Parotid gland (tissue), 1 donor: ENCODE measurements around the genes TBC1D9B and MGAT1.

- PRO-cap = no peak
Observed at GRCh38 chr5:179796868-179797227, 3.1 kb downstream of the LTC4S start.

GRCh38 chr5:179820023-179820125 lies 831 bp upstream of the SQSTM1 start:
- PRO-cap = no peak

- PRO-cap = no peak
Observed at GRCh38 chr5:179840202-179841352, 18.0 kb downstream of the MRNIP start.

DNA sequence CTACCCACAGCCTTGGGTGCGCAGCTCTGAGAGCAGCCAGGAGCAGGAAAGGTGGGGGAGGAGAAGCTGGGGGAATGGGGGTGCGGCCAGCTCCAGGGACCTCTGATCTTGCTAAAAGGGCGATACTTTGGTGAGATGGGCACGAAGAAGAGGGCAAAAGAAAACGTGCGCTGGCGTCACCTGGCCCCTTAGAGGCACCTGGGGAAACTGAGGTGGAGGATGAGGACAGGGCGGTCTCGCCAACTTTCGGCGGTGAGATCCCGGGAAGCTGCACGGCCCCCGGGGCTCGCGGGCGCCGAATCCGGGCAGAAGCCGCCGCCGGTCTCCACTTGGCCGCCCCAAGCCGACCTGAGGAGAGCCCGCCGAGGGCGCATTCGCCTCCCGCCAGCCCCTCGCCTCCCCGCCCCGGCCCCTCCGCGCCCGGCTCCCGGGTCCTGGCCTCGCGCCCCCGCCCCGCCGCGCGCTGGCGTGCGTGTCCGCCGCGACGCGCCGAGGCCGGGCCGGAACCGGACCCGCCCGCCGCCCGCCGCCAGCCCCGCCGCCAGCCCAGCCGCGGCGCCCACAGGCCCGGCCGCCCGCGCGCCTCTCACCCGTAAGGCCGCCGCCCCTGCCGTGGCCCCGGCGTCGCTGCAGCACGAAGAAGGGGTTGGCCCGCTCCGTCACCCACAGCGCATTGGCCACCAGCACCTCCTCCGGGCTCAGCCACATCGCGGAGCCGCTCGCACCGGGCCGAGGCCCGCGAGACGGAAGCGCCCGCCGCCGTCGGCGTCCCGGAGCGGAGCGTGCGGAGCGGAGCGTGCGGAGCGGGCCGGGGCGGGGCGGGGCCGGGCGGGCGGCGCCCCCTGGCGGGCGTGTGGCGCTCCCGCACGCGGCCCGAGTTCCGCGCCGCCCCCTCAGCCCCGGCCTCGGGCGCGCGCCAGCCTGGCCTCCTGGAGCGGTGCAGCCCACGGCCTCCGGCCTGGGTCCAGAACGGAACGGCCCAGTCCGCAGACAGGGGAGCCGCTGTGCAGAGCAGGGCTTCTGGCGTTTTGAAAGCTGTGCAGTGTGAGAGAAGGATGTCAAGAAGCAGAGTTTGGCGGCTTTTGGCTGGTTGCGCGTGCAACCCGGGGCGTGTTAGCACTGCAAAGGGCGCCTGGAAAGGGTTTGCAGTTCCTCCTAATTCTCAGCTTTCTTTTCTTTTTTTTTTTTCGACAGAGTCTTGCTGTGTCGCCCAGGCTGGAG lies at the start of gene TBC1D9B:
TSS of gene TBC1D9B (minus strand) at position 784 of the 1,221 bp plus-strand sequence.
- PRO-cap = no peak

DNA sequence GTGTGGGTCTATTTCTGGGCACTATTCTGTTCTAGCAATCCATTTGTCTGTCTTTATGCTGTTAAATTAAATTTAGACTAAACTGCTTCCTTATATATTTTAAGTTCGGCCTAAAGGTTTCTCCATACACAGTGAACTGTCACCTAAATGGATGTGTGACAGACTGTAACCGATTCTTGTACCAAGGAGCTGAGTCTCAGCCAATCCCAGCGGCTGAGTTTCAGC lies 15.6 kb upstream of the TBC1D9B start:
- PRO-cap = no peak

DNA sequence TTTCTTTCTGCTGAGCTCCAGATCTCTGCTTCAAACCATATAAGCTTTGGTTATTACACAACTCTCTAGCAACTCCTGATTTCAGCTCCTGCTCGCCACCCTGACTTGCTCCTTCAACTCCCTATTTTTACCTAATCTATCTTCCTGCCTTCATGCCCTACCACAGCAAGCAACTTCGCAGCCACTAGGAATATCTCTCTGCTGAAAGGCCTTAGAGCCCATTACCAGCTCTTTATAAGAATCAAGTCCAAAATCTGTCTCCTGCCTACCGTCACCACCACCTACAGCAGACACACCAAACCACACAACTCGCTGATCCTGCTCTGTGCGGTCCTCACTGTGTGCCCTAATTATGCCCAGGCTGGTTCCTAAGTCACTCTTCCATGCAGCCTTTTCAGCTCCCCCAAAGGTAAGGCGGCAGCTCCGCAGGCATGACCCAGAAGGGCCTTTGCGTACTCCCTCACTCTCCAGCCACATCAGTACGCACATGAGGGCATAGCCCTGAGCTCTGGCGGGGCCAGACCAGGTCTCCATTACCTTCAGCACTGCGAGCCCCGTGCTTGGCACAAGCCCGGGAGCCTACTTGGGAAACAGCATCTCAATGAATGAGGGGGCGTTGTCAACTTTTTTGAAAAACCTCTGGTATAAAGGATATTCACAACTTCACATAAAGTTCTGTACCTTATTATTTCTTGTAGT lies 48.8 kb upstream of the TBC1D9B start:
- PRO-cap = no peak

DNA sequence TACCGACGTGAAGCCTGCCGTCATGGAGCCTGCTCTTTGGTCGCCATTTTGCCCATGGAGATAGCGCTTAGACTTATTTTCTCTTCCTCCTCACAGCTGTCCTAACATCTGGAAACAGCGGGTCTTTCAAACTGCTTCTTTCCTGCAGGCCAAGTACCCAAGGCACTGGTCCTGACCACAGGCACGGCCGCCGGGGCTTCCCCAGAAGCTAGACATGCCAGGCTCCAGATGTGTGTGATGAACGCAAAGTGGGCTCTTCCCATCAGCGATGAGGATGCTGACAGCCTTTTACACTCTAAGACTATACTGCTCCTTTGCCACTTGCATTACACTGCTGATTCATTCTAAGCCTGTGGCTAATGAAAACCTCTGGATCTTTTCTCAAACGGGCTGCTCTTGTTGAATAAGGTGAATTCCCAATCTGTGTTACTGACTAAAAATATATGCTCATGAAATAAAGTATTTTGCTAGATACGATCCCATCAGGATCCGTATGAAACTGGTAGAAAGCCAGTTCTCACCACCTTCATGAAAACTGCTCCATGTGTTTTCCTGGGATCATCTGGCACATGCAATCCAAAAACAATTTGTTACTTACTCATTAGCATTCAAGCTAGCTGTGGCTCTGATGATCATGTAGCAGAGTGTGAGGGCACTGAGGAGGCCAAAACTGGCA lies 55.3 kb upstream of the TBC1D9B start:
- PRO-cap = no peak

- PRO-cap = no peak
Observed at GRCh38 chr5:180000059-180000862, 71.3 kb downstream of the RNF130 start.

- PRO-cap = no peak
Observed at GRCh38 chr5:180054245-180054939, 17.2 kb downstream of the RNF130 start.

- PRO-cap = no peak
Observed at GRCh38 chr5:180080589-180081372, 9.2 kb upstream of the RNF130 start.

DNA sequence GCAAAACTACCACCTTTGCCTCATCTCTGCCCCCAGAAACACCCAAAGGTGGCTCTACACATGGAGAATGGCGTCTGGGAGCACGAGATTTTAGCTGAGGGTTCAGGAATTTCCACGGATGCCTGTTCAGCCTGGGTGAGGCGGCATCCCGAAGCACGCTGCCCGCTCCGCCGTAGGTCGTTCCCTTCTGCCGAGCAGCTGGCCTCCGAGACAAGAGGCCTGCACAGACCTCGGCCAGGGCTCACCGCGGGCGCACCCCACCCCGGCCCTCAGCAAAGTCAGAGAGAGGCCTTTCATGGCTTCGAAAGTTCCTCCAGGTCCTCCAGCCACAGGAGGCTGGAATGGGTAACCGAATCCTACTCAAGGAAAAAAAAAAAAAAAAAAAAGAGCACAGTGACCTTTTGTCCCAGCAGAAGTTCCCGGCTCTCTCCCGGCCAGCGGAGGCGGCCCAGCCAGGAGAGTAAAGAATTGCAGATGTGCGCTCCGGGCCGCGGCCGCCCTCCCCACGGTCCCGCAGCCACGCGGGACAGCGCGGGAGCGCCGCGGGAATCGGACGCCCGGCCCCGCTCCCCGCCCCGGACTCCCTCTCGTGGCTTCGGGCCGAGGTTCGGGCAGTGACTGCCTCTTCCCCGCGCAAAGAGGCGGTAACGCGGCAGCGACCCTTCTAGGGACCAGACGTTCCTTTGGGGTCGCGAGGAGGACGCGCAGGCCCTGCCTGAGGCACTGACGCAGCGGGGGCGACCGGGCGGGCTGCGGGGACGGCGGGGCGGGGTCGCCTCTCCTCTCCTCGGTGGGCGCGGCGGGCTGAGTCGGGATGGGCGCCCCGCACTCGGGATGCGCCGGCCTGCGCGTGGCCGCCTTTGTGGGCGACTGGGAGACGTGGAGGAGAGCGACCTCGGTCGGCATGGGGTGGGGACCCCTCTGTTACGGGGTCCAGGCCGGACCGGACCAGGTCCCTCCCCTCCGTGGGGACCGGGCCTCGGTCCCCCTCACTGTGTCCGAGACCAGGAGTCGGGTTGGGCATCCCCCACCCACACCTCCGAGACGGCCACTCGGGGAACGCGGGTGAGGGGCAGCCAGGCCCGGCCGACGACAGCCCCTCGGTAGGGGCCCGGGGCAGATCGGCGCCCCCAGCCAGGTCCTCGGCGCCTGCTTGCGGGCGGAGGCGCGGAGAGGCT lies 773 bp downstream of the GFPT2 start:
- PRO-cap = no peak

DNA sequence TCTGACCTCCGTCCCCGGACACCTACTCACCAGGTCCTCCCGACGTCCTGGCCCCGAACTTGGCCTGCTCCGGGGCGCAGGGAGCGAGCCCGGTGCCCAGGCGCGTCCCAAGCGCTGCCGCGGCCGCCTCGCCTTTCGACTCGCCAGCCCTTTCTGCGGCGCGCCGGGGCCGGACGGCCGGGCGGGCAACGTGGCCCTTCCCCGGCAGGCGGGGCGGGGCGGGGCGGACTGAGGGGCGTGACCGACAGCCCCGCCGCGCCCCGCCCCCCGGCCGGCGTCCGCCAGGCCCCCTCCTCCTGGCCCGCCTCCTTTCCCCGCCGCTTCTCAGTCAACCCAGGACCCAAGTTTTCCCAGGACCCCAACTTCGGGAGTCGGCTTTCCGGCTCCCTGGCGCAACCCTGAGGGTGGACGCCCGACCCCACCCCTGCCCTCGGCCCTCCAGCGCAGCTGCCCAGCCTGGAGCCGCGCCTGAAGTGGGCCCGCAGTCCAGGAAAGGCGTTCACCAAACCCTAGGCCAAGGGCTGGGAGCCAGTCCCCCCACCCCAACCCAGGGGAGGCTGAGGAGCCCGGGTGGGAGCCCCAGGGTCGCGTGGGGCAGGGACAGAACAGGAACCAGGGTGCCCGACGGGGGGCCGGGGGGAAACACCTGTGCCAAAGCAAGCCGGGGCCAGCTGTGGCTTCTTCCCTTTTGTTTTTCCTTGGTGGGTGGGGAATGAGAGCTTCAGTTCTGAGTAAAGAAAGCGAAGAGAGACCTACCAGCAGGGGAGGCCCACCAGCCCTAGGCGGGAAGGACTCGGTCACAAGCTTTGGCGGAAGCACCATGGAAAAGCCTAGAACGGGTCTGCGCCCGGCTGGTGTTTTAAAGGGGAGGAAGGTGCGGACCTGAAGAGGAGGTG lies at the start of gene MGAT1:
TSS of gene MGAT1 (minus strand) at position 157 of the 896 bp plus-strand sequence.
- PRO-cap = bidirectional peak, plus-strand start at position 320 of the sequence, minus-strand start at position 155 of the sequence; bidirectional peak, plus-strand start at position 823 of the sequence, minus-strand start at position 700 of the sequence

GRCh38 chr5:180807159-180807478 lies 4.5 kb upstream of the MGAT1 start:
- PRO-cap = no peak

DNA sequence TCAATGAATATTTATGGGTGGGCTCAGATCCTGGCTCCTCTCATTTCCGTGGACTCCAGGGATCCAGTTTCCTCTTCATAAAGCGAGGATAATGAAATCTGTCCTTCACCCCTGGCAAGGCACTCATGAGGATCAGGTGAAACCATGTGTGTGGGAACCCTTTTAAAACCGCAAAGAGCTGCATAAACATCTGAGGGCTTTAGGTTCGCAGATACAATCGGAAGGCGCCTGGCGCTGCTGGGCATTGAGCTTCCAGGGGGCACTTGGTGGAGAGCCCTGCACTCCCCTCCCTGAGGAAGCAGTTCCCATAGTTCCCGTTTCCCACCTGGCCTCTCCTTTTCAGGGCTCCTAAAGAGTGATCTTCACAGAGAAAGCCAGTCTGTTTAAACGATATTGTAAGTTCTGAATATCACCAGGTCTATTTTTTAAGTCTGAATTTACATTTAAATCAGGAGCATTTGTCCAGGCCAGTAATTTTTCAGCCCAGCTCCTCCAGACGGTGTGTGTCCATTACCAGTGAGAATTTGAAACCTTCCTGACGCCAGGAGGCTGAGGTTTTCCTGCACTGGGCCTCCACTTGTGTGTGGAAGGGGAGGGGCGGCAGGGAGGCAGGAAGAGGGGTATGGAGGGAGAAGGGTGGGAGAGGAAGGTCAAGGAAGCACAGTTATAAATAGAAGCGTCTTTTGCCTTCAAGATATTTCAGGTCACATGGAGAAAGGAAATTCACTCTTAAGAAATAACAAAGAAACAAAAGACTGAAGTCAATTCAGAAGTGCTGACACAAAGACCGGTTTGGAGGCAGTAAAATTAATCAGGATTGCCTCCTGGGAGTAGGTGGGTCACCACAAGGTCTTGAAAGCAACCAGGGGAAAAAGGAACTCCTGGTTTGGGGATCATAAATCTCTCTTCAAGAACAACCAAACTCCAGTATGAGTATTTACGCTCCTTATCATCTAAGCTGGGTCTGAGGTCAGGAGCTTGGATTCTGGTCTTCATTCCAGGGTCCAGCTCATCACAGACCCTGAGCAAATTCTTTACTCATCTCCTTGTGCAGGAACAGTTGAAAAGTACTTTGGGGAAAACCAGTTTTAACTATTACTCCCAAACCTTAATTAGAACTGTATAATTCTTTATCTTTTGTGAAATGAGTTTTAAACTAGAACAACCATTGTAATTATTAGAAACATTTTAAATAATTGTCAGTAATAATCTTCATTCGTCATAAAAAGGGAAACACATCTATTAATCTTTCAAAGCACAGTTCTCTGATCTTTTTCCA lies 14.3 kb upstream of the MGAT1 start:
- PRO-cap = bidirectional peak, plus-strand start at position 758 of the sequence, minus-strand start at position 526 of the sequence

DNA sequence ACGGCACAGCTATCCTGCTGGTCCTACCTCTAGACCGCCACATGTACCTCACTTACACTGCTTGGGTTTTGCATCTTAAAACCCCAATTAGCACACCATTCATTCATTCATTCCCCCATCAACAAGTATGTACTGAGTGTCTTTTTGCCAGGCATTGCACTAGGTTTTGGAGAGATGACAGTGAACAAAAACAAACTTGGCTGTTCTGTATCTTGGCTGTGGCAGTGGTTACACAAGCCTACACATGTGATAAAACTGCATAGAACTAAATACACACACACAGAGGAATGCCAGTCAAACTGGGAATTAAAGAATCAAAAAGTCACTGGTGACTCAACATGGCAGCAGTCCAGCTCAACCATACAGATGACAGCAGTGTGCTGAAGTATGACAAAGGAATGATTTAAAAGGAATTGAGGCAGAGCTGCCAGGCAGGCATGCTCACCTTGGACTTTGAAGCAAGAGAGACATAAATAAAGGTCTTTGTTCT lies 23.4 kb upstream of the MGAT1 start:
- PRO-cap = no peak

DNA sequence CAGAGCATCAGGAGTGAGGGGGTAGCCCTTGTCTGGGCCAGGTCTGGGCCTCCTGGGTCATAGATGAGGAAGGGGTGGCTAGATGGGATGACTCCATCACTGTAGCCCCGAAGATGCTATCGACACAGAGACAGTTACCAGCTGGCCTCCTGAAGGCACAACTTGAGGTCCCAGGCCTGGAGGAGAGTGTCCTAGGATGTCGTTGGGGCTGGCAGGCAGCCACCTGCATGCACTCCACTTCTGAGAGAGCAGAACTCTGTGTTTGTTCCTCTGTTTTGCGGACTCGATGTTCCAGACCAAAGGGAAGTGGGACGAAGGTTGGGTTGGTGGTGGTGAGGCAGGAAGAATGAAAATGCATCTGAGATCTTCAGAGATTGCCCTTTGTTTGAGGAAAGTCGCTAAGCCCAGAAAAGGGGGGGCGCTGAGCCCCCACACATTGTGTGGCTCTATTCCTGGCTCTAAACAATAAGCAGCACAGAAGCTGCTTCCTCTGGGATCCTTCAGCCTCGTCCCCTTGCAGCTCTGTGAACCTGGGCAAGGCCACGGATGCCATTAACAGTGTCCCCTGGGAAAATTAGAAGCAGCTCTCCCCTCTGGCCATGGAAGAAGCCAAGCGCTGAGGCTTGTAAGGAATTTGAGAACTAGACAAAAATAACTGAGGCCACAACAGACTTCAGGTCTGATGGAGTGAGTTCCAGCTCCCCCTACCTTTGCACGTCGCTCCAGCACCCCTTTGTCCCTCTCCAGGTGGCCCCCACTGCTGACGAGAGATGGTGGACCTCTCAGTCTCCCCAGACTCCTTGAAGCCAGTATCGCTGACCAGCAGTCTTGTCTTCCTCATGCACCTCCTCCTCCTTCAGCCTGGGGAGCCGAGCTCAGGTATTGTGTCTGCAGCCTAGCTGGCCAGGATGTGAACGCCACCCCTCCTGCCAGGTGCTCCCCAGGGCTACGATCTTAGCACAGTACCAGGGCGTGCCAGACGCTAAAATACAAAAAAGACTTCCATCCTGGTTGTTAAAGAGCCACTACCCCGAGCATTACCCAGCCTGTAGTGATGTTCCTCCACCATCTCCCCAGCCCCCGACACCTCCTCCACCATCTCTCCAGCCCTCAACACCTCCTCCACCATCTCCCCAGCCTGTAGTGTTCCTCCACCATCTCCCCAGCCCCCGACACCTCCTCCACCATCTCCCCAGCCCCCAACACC lies 5.1 kb downstream of the BTNL9 start:
- PRO-cap = bidirectional peak, plus-strand start at position 477 of the sequence, minus-strand start at position 210 of the sequence

GRCh38 chr5:181244323-181244734 lies 623 bp upstream of the RACK1 start:
- PRO-cap = no peak

DNA sequence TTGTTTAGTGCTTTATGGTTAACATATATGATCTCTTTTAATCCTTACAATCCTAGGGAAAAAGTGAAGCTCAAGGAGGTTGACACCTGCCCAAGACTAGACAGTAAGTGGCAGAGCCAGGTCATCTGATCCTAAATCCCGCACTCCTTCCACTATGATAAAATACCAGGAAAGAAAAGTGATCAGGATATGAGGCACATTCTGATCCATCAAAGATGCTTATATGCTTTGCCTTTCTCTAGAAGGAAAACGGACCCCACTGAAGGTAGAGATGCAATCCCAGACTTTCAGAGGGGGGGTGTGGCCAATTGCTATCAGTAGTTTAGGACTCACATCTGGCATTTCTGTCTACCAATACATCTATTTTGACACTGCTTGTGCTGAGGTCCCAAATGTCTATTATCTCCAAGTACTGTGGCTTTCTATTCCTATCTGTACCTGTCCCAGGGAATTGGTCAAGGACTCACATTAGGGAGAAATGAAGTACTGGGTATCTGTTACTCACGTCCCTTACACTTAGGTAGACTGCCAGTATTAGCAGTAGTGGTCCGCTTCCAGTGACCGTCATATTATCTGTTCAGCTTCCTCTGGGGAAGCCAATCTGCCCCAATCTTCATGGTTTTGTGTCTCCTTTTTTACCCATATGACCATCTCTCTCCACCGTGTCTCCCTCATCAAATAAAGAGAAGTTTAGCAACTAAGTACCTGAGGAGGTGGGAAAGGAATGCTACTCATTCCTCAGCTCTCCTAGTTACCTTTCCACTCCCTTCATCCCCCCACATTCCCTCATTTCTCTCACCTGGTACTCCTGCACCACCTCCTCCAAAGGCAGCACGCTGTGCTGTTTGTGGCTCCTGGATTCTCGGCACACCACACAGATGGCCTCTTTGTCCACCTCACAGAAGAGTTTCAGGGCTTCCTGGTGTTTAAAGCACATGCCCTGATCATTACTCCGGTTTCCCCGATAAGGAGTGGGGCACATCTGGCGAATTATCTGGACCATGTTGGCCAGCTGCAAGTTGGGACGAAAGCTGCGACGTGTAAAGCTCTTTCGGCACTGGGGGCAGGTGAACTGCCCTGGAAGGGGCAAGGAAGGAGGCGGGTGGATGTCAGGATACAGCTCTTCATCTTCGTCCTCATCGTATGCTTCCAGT lies 1.4 kb downstream of the TRIM52 start:
- PRO-cap = no peak

DNA sequence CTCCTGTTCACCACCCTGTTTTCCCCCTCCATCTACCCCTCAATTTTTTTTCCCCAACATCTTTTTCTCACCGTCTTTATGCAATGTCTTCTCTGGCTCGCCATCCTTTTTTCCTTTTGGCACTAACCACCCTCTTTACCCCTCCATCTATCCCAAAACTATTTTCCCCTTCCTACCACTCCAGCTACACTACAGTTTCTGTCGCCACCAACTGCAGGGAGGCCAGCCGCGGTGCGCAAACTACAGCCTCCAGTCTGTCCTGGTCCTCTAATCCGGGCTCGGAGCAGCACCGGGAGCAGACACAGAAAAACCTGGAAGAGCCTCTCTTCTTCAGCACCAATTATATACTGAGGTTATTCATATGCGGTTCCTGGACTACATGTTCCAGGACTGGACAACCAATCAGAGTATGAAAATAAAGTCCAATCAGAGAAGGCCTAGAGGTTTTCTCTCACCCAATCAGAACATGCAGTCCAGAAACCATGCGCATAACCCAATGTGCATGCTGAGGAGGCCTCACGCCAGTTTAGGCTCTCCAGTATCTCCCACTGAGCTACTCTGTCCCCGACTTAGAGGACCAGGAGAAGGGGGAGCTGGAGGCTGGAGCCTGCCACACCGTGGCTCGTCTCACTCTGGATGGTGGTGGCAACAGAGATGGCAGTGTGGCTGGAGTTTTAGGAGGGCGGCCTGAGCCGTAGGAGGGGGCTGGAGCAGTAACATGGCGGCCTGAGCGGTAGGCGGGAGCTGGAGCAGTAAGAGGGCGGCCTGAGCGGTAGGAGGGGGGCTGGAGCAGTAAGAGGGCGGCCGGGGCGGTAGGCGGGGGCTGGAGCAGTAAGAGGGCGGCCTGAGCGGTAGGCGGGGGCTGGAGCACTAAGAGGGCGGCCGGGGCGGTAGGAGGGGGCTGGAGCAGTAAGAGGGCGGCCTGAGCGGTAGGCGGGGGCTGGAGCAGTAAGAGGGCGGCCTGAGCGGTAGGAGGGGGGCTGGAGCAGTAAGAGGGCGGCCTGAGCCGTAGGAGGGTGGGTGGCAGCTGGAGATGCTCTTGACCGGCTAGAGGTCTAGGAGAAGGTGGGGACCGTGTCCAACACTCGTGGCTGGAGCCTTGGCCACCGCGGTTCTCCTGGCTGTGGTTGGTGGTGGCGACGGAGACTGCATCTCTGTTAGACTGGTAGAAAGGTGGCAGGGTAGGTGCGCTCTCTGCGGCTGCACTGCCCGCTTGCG lies 20.3 kb upstream of the TRIM52 start:
- PRO-cap = no peak